Metastatic Pancreatic Carcinoma in the Ovary (tissue), 1 donor: ENCODE data around the genes GRIK4 and TECTA.

- PRO-cap: no peak
Observed at GRCh38 chr11:120454445-120454778, 57.1 kb upstream of the GRIK4 start.

DNA sequence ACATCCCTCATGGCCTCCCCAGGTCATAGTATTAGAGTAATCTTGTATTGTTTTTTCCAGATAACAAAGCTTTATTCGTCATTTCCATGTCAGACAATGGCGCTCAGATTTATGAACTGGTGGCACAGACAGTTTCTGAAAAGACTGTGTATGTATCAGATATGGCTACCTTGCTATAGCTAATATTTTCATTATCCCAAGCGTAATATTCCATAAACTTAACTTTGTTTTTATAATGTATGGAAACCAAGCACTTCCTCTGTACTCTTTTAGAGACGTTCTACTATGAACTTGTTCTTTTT lies 35.0 kb upstream of the GRIK4 start:
- PRO-cap: no peak

GRCh38 chr11:120511485-120511911 lies at the start of gene GRIK4:
TSS of gene GRIK4 (plus strand) at chr11:120511748.
- PRO-cap: unidirectional peak, plus-strand start at chr11:120511759

DNA sequence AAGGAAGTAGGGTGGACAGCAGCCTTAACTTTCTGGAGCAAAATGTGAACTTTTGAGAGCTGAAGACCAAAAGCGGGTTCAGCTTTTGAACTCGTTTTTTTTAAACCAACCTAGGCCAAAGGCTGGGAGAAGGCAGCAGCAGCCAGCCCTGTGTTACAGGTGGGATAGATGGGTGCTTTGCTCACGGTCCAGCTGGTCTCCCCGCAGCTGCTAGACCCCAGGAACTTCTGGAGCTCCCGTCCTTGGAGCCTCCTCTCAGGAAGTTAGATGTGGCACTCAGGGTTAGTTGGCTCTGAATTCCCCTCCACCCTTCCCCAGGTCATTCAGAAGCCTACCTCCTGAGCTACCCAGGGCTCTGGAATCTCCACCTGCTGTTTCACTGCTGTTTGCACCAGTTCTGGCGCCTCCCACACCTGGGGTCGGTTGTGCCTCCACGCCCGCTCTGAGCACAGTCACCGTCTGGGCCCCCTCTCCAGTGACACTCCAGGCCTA lies 51.9 kb downstream of the GRIK4 start:
- PRO-cap: no peak

DNA sequence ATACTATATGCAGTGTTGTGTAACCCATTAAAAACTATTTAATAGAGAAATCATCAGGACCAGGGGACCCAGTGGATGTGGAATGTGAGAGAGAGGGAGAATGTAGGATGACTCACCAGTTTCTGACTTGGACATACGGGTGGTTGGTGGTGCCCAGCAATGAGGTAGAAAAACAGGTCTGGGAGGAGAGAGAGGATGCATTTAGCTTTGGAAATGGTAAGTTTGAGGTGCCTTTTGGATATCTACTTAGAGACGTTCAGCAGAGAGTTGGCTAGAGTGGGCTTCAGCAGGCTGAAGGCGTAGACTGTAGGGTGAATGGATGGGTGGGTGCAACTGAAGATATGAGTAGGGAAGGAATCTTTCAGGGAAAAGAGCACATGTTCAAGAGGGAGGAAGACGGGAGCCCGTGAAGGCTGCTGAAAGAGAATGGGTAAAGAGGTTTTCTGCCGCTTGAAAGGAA lies 111.8 kb upstream of the TBCEL start:
- PRO-cap: no peak

DNA sequence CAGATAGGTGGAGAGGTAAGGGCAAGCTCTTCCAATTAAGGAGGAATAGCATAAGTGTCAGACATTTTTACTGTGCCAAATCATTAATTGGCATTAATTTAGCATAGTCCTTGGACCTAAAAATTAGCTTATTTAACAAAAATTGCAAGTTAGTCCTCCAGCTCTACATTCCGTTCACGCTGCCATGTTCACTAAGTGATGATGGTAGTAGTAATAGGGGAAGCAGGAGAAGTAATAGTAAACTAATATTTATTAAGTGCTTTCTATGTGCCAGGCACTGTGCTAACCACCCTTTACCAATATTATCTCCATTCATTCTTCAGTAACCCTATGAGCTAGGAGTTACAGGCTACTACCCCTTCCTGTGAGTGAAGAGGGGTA lies 11.0 kb downstream of the TBCEL start:
- PRO-cap: no peak

GRCh38 chr11:121101019-121101397 lies at the start of gene TECTA:
TSS of gene TECTA (plus strand) at chr11:121101243.
- PRO-cap: no peak

GRCh38 chr11:121358968-121359171 lies 66.3 kb downstream of the SC5D start:
- PRO-cap: no peak

DNA sequence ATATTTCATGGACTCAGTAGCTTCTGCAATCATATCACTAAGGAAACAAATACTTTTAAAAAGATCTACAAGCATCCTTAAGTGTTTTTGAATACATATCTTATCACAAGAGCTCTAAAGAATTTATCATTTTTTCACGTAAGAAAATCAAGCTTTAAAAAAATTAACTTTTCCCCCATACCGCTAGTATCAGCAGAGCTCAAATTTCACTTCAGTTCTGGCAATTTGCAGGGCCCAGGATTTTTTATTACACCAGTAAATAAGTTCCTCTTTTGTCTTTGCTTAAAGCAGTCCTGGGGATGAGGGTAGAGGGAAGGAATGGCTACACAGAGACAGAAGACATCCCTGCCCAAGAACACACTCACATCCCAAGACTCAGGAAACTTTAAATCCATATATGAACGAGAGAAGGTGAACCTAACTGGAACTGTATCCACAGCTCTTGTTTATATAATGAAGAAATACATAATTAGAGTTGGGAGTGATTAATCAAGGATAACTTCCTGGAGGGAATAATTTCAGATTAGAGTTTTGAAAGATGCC lies 22.5 kb upstream of the SORL1 start:
- PRO-cap: no peak

GRCh38 chr11:121446781-121447123 lies 5.4 kb upstream of the SORL1 start:
- PRO-cap: no peak

- PRO-cap: no peak
Observed at GRCh38 chr11:121469845-121470285, 17.8 kb downstream of the SORL1 start.

DNA sequence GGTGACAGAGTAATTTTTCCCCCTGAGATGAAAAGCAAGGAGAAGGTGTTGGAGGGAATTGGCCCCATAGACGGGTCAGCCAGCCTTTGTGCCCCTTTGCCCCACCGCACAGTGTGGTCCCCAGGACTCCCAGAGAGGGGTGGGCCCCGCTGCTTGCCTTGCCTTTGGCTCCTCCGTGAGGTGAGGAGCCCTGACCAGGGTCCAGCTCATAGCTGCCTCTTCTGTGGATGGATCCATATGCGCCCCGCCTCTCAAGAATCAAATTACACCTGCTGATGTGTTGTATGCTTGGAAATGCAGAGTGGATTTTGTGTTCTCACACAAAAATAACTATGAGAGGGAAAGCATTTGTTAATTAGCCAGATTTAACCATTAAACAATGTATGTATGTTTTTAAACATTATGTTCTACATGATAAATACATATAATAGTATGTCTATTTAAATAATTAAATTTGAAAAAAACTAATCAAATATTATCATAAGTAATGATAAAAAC lies 27.8 kb downstream of the SORL1 start:
- PRO-cap: no peak

DNA sequence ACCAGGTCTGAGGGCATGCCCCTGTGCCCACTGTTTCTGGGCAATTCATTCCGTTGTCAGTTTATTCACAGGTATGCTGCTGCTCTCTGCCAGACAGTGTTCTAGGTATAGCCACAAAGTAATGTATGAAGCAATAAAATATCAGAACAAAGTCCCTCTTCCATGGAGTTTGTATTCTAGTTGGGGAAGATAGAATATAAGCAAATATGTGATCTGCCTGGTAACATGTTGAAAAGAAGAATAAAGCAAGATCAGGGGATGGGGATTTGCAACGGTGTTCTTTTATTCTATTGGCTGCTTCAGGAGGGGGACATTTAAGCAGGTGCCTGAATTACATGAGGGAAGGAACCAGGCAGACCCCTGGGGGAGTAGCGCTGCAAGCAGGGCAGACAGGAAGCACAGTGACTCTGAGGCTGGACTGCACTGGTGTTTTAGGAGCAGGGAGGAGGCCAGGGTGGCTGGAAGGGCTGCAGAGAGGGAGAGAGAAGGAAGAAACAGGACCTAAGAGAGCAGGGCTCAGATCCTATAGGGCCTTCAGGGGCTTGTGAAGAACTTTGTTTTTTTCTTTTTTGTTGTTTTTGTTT lies 63.0 kb downstream of the SORL1 start:
- PRO-cap: no peak

GRCh38 chr11:121586701-121587018 lies 134.5 kb downstream of the SORL1 start:
- PRO-cap: no peak

DNA sequence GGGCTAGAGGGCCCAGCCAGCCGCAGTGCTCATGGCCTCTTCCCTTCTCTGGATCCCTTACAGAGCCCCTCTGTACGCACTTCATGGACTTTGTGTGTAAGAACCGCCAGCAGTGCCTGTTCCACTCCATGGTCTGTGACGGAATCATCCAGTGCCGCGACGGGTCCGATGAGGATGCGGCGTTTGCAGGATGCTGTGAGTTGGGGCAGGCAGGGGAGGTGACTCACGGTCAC lies 135.8 kb downstream of the SORL1 start:
- PRO-cap: no peak

DNA sequence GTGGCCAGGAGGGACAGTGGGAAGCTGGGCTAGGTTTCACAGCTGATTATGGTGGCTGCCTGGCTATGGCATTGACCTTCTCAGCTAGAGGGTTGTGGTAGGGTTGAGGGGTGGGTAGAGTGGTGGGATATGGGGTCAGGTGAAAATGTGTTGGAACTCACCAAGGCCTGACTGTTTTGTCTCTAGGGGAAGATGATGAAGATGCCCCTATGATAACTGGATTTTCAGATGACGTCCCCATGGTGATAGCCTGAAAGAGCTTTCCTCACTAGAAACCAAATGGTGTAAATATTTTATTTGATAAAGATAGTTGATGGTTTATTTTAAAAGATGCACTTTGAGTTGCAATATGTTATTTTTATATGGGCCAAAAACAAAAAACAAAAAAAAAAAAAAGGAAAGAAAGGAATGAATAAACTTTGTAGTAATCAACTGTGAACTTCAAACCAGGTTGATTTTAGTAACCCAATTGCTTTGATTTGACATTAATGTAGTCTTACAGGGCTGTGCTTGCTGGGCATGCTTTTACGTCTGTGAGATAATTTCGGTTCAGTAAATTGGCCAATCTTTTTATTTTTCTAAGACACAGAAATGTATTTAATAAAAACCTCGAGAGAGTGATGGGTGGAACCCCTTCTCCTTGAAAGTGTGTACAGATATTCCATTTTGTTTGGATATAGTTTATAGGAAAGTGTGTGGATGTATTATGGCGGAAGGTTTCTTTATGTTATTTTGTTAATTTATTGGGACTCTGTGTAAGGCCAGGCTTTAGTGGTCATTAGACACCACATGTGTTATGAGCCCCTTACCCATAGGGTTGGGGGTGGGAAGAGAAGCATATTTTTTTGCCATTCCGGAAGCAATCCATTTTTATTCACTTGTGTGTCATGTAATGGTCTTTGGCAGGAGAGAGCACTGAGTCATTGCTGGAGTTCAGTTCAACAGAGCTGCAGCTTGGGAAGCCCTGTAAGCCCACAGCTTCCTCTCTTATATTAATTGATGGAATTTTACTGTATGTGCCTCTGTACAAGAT lies 177.5 kb downstream of the SORL1 start:
- PRO-cap: no peak

DNA sequence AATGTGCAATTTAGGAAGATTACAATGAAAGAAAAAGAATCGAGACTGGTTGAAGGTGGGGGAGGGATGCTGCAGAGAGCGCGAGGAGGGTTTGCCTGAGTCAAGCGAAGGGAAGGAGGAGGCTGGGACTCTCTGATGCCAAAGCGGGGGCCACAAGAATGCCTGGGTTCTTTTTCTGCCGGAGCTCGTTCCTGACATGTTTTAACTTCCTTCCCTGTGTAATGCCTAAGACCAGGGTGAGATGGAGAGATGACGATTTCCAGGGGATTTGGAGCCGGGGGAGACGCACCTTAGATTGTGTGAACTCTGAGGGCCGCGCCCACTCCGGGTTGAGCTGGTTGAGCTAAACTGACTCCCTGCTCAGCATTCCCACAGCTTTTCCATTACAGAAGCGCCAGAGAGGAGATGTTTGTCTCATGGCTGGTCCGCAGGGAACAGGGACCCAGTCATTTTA lies 271.2 kb downstream of the SORL1 start:
- PRO-cap: bidirectional peak, plus-strand start at position 103 of the sequence, minus-strand start outside the sequence; unidirectional peak, minus-strand start at position 321 of the sequence

DNA sequence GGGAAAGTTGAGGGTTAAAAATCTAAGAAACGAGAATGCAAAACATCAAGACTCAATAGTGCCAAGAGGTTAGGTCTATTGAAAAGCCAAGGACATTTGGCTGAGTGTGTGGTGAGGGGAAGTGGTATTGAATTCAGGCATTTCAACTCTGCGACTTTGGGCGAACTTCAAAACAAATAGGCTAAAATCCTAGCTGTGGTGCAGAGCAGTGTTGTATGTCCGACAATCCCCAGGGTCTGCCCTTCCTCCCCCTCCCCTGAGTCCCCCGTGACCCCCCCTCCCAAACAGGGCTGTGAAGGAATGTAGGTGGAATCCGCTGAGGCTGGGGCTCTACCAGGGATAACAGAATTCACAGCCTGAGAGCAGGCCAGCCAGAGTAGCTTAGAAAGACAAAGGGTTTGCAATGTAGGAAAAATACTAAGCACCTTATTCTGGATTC lies 315.3 kb downstream of the BLID start:
- PRO-cap: no peak

DNA sequence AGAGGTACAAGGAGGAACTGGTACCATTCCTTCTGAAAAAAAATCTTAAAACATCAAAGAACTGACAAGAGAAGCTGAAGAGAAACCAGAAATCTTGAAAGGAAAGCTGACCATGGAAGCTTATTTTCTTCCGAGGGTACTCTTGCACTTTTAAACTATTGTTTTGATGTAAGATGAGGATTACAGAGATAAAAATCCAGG lies 289.0 kb downstream of the BLID start:
- PRO-cap: no peak

GRCh38 chr11:122097343-122098219 lies 18.4 kb downstream of the BLID start:
- PRO-cap: no peak